Karpas-422 (cell line): Measurements from ENCODE around the gene TPPP2.

DNA sequence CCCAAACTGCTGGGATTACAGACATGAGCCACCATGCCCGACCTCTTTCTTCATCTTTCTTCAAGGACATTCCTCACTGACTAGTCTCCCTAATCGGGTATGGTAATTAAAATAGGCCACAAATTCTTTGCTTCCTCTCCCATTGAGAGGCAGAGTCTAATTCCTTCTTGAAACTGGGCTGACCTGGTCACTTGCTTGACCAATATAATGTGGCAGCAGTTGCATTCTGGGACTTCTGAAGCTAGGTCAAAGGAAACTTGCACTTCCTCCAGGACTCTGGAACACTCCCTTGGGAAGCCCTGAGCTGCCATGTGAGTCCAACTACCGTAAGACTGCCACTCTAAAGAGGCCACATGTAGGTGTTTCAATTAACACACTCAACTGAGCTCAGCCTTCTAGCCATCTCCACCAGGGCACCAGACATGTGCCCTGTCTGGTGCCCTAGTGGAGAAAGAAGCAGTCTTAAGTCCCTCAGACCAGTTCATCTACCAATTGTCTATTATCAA, 6.0 kb upstream of the TEP1 start:
- PRO-cap, result no peak
- RAMPAGE, long total RNA, result no peak

DNA sequence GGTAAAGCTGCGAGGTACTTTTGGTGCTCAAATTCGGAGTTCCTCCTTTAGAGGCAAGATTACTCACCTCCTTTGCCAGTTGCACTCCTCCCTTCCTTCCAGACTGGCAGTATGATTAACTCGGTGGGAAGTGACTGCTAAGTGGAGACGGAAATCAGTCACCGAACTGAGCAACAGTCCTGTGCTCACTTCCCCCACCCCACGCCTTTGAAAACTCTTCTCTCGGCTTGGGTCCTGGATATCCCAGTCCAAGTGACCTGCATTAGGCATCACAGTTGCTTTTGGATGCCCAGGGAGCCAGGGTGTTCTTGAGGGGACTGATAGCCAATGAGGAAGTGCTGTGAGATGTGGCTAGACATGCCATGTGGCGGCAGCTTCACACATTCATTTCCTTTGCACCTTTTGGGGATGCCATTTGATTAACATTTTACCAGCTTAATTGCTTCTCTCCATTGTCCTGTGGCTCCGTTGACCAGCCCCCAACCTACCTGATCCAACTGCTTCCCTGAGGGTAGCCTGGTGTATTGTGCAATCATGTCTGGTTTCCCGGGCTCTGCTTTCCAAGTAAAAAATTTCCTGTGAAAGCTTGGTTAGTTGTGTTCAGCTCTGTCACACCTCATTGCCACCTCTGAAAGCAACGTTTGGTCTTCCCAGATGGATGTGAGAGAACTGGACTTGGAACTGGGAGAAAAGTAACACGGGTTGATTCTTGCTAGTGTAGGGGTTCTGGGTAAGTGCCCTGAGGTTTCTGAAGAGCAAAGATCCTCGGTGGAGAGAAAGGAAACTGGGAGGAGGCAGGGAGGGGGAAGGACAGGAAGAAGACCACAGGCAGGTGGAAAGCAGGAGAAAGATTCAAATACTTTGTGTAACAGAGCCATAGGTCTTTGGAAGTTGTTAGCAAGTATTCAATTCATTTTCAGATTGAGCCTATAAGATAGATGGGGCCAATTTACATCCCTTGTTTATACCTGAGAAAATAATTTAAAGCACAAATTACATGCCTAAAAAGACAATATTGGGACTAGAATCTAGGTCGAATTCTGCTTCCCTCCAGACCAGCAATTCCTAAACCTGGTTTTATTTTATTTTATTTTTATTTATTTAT, 1.1 kb downstream of the PNP start:
- PRO-cap, result no peak
- RAMPAGE, long total RNA, result no peak

GRCh38 chr14:20493662-20494150, 24.5 kb downstream of the PNP start:
- PRO-cap, result no peak
- RAMPAGE, long total RNA, result no peak

DNA sequence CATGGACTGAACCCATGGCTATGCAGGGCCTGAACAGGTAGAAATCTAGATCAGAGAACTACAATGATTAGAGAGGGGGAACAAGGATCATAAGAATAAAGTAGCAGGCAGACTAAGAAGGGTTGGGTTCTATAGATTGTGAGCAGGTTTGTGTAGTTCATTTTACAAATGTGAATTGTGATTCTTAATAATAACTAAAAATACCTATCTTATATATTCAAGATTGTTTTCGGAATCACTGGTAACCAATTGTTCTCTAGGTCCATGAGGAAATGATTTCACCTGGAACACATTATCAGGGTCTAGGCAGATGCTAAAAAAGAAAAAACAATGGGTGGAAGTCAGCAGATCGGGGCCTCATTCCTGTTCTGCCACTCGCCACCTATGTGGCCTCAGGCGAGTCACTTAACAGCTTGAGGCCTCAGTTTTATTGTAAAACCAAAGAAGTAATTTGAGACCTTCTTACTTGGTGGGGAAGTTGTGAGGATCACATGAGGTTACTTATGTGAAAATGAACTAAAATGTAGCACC, 29.8 kb downstream of the PNP start:
- PRO-cap, result no peak
- RAMPAGE, long total RNA, result no peak

- PRO-cap, result no peak
- RAMPAGE, long total RNA, result no peak
Observed at GRCh38 chr14:20657254-20658205, 16.0 kb upstream of the OR6S1 start.

DNA sequence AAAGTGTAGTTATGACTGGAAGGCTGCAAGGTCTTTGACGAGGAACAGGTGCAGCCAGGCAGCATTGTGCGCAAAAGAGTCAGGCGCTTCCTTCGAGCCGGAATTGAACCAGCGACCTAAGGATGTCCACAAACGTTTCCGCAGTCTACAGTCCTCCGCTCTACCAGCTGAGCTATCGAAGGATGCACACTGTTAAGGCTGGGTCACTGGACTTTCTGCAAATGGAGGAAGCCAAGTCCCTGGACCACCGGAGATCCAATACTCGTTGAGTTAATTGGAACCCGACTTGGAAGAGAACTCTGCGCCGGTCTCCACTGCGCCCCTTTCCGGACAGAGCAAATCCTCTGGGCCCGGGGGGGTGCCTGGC, 18.4 kb upstream of the OR6S1 start:
- PRO-cap, result no peak
- RAMPAGE, long total RNA, result no peak

DNA sequence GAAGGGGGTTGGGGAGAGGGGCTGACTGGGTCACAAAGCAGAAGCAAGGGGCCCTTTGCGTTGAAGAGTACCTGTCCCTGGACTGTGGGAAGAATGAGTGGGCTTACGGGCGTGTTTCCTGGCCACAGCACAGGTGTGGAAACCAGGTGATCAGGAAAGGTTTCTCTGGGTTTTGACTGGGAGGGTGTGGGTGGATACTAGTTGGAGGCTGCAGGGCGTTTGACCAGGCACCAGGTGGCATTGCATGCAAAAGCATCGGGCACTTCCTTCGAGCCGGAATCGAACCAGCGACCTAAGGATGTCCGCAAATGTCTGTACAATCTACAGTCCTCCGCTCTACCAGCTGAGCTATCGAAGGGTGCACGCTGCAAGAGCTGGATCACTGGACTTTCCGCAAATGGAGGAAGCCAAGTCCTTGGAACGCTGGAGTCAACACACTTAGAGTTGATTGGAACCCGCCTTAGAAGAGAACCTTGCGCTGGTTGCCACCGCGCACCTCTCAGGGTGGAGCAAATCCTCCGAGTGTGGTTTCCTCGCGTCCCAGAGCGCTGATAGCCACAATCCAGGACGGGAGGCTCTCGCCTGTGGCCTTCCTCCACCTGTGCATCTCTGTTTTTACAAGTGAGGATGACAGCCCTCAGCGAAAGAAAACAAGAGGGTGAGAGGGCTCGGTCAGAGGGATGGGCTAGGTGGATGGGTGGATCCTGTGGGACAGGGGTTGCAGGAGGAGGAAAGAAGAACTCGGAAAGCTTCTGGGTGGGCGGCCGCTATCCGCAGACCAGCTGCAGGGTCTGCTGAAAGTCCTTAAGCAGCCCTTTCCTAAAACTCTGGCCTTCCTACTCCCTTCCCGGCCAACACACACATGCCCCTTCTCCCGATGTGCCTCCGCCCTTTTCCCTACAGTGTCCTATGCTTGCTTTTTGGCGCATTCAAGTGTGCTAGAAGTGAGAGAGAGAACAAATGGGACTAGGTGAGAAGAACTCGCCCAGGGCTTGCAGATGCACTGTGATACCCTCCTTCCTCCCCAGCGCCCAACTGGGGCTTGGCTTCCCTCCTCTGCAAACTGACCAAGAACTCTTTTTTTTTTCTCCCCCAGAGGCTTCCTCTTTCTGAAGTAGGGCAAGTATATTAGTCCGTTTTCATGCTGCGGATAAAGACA, 21.1 kb upstream of the RNASE4 start:
- PRO-cap, result no peak
- RAMPAGE, long total RNA, result no peak

DNA sequence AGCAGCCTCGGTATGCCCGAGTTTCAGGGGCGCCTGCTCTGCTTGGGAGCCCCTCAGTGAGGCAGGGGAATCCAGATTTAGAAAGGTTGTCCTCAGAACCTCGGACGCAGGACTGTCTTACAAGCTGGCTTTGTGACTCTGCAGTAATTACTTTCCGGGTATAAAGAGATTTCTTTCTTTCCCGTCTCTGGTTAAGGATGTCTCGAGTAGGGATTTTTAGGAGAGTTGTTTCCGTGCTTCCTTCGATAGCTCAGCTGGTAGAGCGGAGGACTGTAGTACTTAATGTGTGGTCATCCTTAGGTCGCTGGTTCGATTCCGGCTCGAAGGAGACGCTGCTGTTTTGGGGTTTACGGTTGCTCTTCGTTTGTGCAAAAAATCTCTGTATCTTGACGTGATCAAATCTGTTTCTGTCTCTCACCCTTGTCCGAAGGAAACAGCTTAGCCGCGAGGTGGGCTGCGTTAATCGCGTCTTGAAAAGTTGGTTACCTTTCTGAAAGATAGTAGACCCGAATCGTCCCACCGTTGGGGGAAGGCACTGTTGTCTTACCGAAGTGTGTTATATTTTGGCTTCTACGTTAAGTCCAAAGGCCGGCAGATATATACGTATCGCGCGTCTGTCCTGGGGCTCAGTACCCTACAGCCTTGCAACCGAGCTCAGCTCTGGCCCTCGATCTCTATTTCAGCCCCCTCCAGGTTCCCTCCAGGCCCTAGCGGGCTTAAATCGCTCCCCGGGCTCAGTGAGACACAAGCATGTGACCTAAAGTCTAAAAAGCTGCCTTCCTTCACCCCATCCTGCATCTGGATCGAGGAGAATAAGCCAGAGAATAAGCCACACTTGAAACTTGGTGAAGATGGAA, 1.1 kb upstream of the RNASE4 start:
- PRO-cap, result bidirectional peak, plus-strand start at position 629 of the sequence, minus-strand start at position 528 of the sequence; bidirectional peak, plus-strand start outside the sequence, minus-strand start at position 691 of the sequence
- RAMPAGE, long total RNA, result no peak

DNA sequence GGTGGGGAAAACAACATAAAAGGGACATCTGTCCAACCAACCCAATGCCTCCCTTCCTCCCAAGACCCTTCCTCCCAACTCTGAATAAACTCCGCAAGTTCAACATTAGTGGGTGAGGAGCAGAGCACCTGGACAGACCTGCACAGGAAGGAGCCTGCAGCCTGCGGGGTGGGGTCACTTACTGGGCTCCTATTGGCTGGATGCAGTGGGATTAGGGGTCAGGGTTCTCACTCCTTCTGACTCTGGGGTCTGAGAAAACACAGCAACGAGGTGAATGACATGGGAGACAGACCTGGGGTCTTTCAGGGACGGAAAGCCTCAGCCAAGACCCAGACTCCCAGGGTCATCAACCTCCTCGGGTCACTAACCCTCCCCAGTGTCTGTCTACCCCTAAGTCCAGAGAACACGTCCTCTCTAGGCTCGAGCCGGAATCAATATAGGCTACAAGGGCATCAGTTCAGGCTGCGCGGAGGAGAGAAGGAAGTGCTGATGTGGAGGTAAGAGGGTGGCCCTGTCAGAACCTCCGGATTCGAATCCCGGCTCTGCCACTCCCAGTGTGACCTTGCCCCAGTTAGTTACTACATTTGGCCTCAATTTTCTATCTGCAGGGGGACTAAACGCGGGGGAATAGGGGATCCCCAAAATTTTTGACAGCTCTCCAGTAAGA, 880 bp downstream of the NDRG2 start:
- PRO-cap, result no peak
- RAMPAGE, long total RNA, result no peak

DNA sequence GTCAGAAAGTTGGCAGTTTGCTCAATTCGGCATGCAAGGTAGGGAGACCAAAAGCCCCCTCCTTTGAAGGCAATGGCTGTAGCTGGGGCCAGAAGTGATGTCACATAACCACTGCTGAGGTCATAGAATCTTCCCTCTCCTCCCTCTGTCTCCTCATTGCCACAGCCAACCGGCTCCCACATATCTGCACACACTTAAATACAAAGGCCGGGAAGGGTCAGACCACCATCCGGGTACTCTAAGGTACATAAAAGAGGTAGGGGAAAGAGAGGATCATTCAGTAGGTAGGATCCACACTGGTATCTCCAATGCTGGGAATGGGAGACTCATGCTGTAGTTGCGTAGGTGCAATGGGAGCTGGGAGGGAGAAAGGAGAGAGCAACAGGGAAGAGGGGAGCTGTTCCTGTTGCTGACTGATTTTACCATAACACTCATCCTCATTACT, at the start of gene TPPP2:
Gene TPPP2 (plus strand): TSS at position 156 of the 445 bp plus-strand sequence.
- PRO-cap, result no peak
- RAMPAGE, long total RNA, result no peak

GRCh38 chr14:21057847-21058046, 125 bp downstream of the RNASE8 start:
- PRO-cap, result no peak
- RAMPAGE, long total RNA, result no peak

DNA sequence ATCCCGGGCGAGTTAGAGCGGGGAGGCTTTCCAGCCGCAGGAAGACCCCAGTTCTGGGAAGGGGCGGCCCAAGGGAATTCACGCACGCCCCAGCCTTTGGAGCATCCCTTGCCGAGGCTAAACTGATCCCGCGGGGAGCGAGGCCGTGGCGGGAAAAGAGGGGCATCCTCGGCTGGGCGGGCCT, 368 bp upstream of the ARHGEF40 start:
- PRO-cap, result no peak
- RAMPAGE, long total RNA, result no peak

DNA sequence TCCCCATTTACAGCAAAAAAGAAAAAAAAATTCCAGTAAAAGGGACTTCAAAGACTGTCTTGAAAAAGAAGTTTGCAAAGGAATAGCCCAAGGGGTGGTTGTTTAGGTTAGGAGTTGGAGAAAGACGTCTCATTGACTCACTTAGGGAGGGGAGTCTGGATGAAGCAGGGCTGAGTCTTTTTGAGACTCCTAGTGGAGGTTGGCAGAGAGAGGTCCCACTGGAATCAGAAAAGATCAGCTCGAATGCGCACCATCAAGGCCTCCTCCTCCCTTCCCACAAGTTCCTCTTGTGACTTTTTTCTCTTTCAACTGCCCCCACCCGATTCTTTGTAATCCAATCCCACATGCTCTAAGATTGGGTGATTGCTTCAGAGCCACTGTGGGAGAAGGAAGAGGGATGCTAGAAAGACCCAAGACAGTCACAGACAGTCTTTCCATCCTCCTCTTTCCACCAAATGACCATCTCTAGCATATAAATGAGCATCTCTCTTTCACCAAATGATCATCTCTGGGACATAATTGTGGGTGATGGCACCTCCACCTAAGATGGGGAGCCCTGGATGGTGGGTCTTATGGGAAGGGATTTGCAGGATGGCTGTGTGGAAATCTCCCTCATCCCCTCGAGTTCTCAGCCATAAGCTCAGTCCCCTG, 2.1 kb downstream of the ARHGEF40 start:
- PRO-cap, result no peak
- RAMPAGE, long total RNA, result no peak

DNA sequence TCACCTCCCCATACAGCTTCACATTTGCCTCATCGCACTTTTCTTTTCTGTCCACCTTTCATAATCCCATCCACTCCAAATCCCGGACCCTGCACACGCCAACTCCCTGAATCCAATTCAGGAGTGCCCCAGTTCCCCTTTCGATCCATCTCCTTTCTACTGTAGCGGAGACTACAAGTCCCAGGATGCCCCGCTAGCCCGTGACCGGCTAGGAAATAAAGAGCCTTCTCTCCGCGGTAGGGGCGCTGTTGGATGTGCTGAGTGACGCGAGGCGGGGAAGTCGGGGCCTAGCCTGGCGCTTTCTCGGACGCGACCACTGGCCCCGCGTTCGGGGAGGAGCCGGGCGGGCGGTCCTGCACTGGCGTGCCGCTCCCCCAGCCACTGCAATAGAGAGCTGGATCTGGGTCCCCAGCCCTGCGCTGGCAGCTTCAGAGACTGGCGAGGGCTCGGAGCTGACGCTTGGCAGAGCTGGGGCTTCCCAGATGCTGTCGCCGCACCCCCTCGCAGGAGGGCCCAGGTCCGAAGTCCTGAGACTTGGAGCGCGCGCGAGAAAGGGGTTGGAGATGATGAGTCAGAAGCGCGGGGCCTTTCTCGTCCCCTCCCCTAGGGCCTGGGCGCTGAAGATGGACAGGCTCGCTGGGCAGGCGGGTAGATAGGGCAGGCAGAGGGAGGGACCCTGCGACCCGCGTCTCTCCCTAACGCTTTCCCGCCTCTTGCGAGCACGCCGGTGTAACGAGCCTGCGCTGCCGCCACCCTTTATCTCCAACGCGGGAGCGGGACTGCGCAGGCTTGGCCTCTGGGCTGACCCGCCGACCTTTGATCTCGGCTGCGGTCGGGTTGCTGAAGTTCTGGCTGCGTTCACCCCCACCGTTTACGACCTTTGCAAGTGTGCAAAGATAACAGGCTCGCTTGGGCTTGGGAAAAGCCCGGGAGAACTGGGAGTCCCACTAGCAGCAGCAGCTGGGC, 2.9 kb downstream of the TMEM253 start:
- PRO-cap, result bidirectional peak, plus-strand start at position 245 of the sequence, minus-strand start at position 158 of the sequence; bidirectional peak, plus-strand start at position 606 of the sequence, minus-strand start at position 526 of the sequence
- RAMPAGE, long total RNA, result no peak

DNA sequence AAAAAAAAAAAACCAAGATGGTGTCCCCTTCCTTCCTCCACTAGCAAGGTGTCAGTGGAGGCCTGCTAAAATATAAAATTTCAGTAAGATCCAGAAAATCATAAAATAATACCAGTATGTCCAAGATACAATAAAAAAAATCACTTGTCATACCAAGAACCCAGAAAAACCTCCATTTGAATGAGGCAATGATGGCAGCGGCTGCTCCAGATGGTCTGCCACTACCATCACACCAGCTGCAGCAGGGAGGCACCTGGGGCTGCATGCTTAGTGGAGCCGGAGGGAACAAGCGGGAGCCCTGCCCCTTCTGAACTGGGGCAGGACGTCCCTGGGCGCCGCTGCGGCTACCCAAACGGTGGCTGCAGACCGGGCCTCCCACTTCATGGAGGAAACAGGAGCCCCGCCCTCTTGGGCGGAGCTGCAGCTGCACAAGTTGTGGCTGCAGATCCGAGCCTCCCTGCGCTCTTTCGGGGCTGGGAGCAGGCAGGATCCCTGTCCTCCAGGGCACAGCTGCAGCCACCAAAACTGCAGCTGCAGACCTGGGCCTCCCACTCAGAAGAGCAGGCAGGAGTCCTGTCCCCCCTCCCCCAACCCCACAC, 36.0 kb upstream of the OR5AU1 start:
- PRO-cap, result unidirectional peak, minus-strand start at position 243 of the sequence
- RAMPAGE, long total RNA, result no peak

DNA sequence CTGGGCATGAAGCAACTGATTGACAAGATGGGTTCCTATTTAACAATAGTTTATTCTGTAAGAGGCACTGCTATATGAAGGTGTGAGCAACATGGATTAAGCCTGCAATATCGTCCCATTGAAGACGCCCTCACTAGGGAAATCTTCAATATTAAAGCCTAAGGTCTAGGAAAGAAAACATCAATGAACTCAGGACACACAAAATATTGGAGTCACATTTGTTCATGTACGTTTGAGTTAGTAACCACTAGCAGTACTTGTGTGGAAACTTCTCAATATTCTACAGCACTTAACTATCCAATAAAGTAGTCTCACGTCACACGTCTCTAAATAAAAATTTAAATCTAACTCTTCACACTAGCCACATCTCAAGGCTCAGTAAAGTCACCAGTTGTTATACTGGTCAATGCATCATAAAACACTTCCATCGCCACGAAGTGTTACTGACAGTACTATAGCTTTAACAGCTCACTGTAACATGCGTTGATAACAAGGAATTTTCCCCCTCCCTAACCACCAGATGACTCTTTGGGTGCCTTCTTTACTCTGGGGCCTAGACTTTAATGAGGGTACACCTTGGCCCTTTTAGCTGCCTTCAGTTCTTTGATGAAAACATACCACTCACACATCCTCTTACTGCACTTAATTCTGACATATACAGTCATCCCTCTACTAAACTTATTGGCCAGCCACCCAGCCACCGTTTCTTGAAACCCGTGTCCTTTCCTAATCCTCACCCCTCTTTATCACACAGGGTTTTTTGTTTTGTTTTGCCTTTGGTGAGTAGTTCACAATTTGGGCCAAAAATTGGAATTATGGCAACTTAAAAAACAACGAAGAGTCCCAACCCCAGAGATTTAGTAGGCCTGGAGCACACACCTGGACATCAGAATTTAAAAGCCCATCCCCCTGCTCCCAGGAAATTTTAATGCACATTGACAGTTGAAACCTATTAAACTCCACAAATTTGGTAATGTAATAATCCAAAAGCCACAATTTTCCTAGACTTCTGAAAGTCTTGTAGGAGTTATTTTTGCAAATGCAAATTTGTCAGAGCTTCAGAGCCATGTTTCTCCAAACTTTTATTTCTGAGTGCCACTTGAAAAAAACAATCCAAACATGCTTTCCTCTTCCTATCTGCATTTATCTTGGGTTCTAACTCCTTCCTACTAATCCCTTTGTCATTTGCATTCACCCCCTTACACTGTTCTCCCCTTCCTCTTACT, 50.3 kb upstream of the OR5AU1 start:
- PRO-cap, result no peak
- RAMPAGE, long total RNA, result no peak

DNA sequence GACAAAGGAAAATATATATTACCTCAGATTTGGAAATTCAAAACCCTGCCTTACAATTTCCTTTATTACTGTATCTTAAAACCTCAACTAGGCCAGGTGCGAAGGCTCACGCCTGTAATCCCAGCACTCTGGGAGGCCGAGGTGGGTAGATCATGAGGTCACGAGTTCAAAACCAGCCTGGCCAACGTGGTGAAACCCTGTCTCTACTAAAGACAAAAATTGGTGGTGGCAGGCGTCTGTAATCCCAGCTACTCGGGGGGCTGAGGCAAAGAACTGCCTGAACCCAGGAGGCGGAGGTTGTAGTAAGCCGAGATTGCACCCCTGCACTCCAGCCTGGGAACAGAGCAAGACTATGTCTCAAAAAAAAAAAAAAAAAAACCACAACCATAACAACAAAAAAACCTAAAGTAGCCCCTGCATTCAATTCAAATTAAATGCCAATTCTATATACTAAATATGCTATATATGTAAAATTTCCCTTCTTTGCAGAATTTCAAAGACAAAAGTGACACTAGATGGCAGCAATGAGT, 28.3 kb downstream of the HNRNPC start:
- PRO-cap, result no peak
- RAMPAGE, long total RNA, result no peak

- PRO-cap, result unidirectional peak, minus-strand start at chr14:21262661
- RAMPAGE, long total RNA, result no peak
Observed at GRCh38 chr14:21262353-21262961, 6.8 kb downstream of the HNRNPC start.

DNA sequence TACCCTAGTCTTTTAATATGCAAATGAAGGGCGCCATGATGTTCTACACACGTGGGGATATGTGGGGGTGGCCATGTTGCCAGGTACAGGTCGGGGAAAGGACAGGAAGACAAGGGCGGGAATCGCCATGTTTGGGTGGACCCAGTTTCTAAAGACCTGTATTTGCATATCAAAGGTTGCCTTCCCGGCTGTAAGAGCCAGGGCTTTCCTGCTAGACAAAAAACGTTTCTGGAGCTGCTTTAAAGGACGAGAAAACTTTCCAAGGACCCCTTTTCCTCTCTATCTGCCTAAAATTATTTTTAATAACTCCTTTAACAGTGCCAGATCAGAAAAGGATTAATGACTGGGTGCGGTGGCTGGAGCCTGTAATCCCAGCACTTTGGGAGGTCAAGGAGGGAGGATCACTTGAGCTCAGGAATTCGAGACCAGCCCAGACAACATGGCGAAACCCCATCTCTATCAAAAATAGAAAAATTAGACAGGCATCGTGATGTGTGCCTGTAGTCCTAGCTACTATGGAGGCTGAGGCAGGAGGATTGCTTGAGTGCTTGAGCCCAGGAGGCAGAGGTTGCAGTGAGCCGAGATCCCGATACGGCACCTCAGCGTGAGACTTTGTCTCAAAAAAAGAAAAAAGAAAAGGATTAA, 29.1 kb downstream of the RPGRIP1 start:
- PRO-cap, result bidirectional peak, plus-strand start at position 74 of the sequence, minus-strand start outside the sequence
- RAMPAGE, long total RNA, result no peak

DNA sequence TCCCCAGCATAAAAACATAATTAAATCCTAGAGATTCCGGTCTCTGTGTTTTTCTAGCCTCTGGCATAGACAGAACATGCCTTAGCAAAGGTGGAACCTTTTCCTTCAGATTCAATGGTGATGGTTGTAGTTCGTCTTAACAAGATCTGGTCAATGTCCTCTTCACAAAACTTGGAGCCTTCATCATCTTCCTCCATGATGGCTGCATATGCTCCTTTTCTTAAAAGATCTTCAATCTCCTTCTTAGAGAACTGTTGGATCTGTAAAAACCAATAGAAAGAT, 18.0 kb upstream of the SUPT16H start:
- PRO-cap, result no peak
- RAMPAGE, long total RNA, result no peak